Colon Carcinoma Metastatic in the Brain (tissue), 2 donors: ENCODE measurements around the gene SLC22A25.

DNA sequence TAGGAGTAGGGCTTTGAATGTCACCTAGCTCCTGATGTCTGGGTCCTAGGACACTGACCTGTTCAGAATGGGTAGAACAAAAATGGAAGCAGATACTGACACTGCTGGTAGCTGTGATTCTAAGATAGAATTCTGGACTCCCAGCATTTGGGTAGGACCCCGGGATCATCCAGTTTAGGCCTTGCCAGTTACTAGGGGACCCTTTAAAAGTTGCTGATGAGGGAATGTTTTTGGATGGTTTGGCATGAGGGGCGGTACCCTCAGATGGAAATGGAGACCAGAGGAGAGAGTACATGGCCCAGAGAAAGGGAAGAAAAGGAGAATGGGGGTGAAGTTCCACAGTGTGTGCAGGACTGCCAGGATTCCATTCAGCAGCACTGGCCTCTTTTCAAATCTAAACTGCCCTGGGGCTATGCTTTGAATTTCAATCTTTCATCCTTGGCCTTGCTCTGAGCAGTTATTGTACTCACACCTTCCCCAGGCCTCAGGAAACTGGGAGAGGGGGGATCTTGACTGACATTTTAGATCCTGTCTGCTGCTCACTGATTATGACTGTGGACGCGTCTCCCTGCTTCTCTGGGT is 2.9 kb downstream of the SLC3A2 start:
- PRO-cap, 2 experiments = no peak in any of the 2 experiments

DNA sequence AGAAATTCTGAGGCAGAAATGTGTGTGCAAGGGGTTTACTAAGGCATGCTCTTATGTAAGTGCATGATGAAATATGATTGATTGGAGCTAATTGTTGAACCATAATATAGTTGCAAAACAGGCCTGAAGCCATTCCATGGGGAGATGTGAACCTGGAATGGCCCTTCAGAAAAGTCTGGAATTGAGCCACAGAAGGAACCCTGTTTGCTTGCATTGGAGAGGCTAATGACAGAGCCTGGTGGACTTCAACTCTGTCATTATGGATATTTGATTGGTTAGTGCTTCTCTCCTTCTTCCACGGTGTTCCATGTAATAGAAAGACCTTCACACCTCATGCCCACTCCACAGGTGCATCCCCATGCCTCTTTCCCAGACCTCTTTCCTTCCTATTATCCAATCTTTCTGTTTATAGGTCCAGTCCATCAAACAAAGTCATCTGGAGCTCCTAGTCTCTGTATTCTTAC is 2.3 kb downstream of the SLC22A25 start:
- PRO-cap, 2 experiments = no peak in any of the 2 experiments

- PRO-cap, 2 experiments = no peak in any of the 2 experiments
Measured at GRCh38 chr11:63243432-63244269, at the start of gene SLC22A25. TSS of gene SLC22A25 (minus strand) at chr11:63243599.

GRCh38 chr11:63510157-63510702 is 4.3 kb downstream of the LGALS12 start:
- PRO-cap, 2 experiments = no peak in any of the 2 experiments

DNA sequence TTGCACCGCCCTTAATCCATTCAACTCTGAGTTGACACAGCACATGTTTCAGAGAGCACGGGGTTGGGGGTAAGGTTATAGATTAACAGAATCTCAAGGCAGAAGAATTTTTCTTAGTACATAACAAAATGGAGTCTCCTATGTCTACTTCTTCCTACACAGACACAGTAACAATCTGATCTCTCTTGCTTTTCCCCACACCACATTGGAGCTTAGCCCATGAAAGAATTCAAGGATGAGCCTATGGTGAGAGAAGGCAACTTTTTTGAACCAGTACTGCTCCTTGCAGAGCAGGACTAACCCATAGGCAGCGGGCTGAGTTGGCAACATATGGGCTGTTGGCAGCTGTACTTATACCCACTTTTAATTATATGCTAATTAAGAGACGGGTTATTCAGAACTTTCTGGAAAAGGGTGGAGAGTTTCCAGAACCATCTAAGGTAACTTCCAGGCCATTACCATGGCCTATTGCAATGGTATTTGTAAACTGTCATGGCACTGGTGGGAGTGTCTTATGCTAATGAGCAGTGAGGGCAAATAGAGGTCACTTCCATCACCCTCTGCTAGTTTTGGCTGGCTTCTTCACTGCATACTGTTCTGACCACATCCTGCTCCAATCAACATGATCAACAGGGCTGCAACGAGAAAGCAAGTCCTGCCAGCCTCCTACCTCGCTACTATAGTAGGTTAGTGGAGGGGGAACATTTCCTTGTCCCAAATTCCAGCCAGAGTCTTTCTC is 5.4 kb upstream of the PLAAT4 start:
- PRO-cap, 2 experiments = no peak in any of the 2 experiments

DNA sequence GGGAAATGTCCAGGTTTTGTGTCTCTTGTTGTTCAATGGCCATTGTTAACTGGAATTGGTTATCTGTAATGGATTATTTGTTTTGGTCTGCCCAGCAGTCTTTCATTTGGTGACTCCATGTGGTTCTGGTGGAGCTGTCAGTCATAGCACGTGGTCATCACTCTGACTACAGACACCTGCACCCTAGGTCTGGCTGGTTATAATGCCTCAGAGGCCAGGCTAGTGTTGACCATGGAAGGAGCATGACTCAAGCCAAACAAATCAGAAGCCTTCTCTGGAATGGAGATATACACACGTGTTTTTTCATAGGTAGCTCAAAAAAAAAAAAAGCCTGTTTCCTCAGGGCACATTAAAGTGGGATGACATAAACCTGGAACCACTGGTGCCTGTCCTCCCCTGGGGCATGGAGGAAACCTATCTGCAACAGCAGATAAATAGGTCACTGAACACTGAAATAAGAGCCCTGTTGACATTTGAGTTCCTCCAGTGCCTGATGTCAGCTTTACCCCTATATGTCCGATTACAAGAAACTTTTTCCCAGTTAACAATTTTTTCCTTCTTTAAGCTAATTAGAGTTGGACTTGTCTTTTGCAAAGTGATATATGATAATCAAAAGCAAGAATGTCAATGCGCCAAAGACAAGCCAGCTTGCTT is 8.1 kb upstream of the PLAAT3 start:
- PRO-cap, 2 experiments = no peak in any of the 2 experiments

DNA sequence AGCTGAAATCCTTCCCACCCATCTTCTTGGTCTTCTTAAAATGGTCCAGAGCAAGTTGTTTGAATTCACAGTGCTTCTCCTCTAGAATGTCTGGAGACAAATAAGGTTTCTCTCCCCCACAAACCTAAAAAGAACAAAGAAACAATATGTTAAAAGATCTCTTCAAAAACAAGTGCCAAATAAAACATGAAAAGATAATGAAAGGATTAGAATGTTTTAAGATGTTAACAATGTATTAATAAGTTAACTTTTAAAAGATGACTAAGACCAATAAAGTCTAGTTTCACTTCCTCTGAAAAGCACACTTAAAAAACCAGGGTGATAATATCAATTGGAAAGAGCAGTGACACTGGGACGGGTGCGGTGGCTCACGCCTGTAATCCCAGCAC is 17.1 kb upstream of the PLAAT3 start:
- PRO-cap, 2 experiments = peak in 1 of 2 experiments; most common plus-strand start position 330 of the sequence (in 1)

DNA sequence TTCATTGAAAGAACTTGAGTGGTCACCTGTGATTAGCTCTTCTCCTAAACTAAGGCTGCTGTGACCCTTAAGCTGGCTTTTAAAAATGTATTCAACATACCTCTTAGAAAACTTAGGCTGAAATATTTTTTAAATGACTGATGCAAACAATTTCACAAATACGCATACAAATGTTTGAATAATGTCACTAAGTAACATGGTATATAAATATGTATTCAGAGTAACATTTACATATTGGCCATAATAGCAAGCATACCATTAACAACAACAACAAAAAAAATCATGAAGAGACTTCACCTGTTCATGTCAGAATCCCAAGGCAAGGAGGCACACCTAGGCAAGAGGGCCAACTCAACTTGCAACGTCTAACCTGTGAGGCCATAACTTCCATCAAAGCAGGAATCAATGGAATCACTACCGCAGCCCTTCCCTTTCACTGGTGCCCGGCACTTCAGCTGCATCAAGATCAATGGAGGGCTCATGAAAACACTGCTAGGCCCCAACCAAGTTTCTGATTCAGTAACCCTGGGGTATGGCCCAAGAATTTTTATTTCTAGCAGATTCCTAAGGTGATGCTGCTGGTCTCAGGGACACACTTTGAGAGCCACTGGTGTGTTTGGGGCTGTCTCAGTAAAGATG is 8.2 kb downstream of the ZFTA start:
- PRO-cap, 2 experiments = no peak in any of the 2 experiments

GRCh38 chr11:63767320-63767968 is 1.1 kb downstream of the ZFTA start:
- PRO-cap, 2 experiments = peak in 1 of 2 experiments; most common plus-strand start chr11:63767644 (in 1)

DNA sequence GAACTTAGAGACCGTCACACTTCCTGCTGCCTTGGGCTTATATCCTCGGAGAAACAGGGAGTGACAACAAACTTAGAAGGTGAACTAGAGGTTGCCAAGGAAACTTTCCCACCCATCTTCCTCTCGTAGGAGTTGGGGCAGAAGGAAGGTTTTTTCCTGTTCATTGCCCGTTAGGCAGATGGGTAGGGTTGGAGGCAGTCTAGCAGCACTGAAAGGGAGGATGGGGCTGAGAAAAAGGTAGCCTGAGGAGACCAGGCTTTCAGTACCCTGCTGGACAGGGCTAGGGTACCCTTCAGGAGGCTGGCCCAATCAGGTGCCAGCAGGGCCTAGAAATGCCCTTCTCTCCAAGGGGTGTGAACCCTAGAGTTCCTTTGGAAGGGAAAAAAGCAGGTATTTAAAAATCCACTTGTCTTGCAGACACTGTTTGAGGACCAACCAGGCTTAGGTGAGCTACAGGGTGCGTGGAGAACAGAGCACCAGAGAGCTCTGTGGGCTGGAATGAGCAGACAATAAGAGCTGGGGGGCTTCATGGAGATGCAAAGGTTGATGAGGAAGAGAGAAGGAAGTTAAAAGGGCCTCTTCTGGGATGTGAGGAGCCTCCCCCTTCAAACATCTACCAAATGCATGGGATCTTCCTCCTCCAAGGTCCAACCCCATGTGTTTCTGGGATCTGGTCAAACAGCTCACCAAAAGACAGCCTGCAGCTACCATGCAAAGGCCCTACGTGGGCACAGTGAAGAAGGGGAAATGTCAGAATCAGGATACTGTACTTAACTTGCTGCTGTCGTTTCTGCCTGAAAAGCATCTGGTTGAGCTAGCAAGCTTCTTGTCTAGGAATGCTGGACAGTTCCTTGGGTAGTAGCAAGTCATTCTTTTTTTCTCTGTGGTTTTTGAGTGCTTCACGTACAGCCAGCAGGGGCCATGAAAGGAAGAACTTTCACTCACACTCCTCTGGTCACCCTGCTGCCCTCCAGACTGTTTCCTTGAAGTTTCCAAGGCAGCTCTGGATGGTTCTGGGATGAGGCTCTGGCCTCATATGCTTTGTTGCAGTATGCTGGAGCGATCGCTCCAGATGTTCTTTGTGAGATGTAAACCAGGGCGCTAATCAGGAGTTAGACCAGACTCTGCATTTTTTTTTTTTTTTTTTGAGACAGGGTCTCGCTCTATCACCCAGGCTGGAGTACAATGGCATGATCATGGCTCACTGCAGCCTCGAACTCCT is 25.0 kb downstream of the RCOR2 start:
- PRO-cap, 2 experiments = no peak in any of the 2 experiments

DNA sequence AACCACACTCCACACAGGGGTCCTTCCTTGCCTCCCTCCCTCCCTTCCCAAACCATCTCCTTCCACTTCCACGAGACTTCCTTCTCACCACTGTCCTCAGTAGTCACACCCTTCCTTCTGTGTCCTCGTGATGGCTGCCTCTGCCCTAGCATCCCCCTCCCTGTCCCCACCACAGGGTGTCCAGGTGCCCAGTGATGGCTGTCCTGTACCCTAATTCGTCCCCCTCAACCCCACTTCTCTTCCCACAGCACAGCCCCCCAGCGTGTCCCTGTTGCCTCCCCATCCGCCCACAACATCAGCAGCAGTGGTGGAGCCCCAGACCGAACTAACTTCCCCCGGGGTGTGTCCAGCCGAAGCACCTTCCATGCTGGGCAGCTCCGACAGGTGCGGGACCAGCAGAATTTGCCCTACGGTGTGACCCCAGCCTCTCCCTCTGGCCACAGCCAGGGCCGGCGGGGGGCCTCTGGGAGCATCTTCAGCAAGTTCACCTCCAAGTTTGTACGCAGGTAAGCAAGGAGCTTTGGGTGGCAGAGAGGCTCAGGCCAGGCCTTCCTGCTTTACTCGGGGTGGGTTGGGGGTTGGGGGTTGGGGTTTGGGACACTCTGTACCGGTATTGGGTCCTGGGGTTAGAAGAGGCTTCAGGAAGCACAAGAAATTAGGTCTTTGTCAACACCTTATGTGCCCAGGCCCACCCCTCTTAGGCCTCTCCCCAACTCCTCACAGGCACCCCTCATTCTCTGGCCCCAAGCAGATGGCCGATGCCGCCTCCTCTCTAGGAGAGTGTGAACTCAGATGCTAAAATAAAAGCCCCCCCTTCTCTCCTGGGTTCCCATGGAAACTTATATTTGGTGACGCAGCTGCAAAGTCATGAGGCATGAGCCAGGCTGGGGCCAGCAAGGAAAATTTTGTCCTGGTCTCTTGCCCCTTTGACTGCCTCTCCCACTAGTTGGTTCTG is 12.1 kb downstream of the RCOR2 start:
- PRO-cap, 2 experiments = no peak in any of the 2 experiments

DNA sequence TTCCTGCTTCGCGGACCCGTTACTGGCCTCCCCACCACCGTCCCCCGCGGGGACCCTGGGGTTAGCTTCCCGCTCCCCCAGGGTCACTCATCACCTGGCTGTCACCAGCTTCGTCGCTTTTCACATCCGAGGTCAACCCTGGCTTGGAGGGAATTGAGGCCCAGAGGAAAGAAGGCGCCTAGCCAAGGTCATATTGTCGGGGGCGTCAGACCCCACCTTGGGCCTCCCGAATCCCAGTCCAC is 467 bp downstream of the NAA40 start:
- PRO-cap, 2 experiments = no peak in any of the 2 experiments

DNA sequence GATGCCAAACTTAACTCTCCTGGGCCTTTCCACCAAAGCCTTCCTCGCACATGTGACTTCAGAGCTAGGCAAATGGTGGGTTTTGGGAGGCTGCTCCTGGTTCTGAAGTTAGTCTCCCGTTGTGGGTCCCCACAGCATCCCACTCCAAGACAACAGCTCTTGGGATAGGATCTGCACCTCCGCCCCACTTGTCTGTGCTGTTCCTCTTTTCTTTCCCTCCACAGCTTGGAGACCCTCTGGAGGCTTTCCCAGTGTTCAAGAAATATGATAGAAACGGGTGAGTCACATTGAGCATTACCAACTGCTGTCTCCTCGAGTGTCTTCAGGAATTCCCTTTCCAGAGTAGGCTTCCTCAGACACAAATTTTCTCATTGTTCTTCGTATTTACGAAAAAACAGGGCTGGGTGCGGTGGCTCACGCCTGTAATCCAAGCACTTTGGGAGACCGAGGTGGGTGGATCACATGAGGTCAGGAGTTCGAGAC is 8.0 kb downstream of the NAA40 start:
- PRO-cap, 2 experiments = no peak in any of the 2 experiments

GRCh38 chr11:63993644-63993935 is 7.4 kb downstream of the OTUB1 start:
- PRO-cap, 2 experiments = no peak in any of the 2 experiments

DNA sequence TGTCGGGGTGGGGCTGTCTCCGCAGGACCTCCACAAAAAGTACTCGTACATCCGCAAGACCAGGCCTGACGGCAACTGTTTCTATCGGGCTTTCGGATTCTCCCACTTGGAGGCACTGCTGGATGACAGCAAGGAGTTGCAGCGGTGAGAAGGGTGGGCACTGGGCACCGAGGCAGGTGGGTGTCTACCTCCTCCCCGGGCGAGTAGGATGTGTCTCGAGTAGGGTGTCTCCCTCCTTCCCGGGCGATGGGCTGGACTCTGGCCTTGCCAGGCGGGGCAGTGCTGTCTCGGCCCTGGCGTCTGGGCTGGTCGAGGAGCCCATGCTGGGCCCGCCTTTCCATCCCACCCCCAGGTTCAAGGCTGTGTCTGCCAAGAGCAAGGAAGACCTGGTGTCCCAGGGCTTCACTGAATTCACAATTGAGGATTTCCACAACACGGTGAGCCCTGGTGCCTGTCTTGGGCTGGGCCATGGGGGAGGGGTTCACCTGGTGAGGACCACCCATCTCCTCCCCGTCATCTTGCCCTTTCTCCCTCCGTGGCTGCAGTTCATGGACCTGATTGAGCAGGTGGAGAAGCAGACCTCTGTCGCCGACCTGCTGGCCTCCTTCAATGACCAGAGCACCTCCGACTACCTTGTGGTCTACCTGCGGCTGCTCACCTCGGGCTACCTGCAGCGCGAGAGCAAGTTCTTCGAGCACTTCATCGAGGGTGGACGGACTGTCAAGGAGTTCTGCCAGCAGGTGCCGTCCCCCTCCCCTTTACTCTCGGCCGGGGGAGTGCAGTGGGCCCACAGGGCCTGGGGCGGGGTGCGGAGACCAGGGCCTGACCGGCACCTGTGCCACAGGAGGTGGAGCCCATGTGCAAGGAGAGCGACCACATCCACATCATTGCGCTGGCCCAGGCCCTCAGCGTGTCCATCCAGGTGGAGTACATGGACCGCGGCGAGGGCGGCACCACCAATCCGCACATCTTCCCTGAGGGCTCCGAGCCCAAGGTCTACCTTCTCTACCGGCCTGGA is 10.6 kb downstream of the OTUB1 start:
- PRO-cap, 2 experiments = no peak in any of the 2 experiments

- PRO-cap, 2 experiments = no peak in any of the 2 experiments
Measured at GRCh38 chr11:64000487-64001180, 14.4 kb downstream of the OTUB1 start.

DNA sequence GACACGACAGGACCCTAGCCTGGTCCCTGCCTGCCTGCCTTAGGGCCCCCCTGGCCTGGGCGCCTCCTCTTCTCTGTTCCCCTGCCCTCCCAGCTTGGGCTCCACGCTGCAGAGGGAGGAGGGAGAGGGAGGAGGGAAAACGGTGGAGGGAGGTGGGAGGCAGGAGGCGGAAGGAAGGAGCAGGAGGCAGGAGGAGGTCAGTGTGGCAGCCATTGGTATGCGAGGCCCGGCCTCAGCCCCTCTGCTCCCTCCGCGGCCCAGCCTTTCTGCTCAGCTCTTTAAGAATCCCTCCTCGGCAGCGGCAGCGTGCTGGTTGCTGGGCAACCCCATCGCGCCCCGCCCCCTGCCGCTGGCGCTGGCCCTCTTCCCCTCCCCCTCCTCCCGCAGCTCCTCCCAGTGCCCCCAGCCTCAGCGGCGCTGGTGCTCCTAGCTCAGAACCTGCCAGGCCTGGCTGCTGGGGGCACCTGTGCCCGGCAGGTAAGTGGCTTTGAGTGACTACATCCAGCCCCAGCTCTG is 7.4 kb upstream of the FLRT1 start:
- PRO-cap, 2 experiments = no peak in any of the 2 experiments

DNA sequence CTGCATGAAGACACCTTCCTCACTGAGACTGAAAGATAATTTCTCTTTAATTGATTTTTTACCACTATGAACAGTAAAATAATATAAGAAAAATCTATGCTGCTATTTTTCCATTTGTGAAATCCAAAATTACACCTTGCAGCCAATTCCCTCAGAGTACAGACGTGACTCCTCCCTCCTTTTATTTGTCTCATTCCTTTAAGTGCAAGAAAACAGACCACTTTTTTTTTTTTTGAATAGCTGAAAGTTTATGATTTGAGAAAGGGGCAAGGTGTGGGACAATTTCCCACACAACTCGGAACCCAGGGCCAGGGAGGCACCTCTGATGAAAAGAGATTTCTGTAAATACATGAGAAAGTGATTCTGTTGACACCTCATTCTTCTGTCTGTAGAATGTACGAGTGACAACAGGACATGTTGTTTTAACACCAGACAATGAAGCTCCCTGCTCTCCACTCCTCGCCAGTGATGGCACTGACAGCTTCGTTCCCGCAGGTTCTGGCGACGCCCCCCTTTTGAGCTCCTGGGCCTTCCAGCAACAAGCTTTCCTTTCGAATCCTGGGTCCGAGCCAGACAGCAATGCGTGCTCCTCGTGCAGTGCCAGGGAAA is 50.6 kb downstream of the MACROD1 start:
- PRO-cap, 2 experiments = no peak in any of the 2 experiments

GRCh38 chr11:64185244-64185925 is 586 bp upstream of the STIP1 start:
- PRO-cap, 2 experiments = peak in 2 of 2 experiments; most common plus-strand start chr11:64185440 (in 1); most common minus-strand start chr11:64185411 (in 2)

- PRO-cap, 2 experiments = no peak in any of the 2 experiments
Measured at GRCh38 chr11:64195505-64196104, 9.6 kb downstream of the STIP1 start.